ENCODE data around the gene GNAT3.

DNA sequence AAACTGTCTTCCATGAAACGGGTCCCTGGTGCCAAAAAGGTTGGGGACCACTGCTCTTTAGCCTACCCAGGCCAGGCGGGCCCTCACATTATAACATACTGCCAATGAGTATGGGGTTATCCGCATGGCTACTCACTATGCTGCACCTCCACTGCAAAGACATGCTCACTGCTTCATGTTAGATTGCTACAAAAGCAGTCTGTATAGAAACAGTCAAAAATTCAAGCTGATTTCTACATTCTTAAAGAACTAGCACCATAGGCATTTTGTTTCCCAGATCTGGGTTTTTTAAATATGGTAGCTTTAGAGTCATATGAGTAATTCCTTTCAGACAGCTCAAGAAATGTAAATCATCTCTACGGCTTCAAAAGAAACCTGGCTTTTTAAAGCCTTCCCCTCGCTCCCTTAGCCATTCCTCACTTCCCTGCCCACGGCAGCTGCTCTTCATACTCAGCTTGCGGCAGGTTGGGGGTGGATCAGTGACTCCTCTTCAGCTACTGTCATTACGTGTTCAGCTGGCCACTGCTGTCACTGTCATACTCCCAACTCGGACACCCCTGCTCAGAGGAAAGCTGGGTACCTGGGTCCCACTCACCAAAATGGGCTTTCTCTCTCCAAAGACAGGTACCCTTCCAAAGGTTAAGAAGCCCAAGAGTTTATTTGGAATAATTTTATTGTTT lies 6.7 kb downstream of the YWHAG start:
- RRBS: no CpG with 5 or more reads among the region's 9 CpGs

- RRBS: no CpG with 5 or more reads among the region's 76 CpGs
Measured at GRCh38 chr7:76548904-76549980, 6.1 kb upstream of the SPDYE16 start.

GRCh38 chr7:76590697-76591414 lies 36.2 kb downstream of the POMZP3 start:
- RRBS: no CpG with 5 or more reads among the region's 7 CpGs

GRCh38 chr7:76829238-76829743 lies 202.2 kb upstream of the POMZP3 start:
- RRBS: no CpG with 5 or more reads among the region's 3 CpGs

DNA sequence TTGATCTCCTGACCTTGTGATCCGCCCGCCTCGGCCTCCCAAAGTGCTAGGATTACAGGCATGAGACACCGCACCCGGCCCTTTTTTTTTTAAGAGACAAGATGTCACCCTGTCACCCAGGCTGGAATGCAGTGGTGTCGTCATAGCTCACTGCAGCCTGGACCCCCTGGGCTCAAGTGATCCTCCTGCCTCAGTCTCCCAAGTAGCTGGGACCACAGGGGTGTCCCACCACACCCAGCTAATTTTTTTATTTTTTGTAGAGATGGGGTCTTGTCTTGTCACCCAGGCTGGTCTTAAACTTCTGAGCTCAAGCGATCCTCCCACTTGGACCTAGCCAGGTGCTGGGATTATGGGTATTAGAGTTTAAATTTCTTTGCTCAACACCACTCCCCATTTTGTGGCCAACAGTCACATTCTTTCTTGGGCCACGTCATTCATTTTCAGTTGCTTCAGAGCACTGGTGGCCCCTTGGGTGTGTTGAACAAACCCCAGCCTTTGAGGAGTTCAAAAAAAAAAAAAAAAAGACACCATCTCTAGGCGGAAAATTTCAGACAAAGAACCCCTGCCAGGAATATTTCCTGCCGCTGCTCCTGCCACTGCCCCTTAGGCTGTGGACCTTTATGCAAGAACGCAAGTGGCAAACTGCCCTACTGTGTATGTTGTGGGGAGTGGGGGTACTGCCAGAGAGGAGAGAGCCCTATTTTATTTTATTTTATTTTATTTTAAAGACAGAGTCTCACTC lies 77.1 kb downstream of the SPDYE17 start:
- RRBS: no CpG with 5 or more reads among the region's 11 CpGs

- RRBS: no CpG with 5 or more reads among the region's 6 CpGs
Measured at GRCh38 chr7:77337967-77338665, 78.0 kb downstream of the GSAP start.

- RRBS: no CpG with 5 or more reads among the region's 3 CpGs
Measured at GRCh38 chr7:77452815-77453190, 36.7 kb upstream of the GSAP start.

GRCh38 chr7:77502250-77502693 lies 34.8 kb upstream of the PTPN12 start:
- RRBS: no CpG with 5 or more reads among the region's 9 CpGs

GRCh38 chr7:77537795-77538176 lies 691 bp downstream of the PTPN12 start:
- RRBS: under 1% methylated on average over 28 of the region's 36 CpGs

GRCh38 chr7:77740008-77740572 lies 43.8 kb downstream of the RSBN1L start:
- RRBS: no CpG with 5 or more reads among the region's 4 CpGs

- RRBS: no CpG with 5 or more reads among the region's 1 CpG
Measured at GRCh38 chr7:77766299-77766889, 31.8 kb downstream of the TMEM60 start.

DNA sequence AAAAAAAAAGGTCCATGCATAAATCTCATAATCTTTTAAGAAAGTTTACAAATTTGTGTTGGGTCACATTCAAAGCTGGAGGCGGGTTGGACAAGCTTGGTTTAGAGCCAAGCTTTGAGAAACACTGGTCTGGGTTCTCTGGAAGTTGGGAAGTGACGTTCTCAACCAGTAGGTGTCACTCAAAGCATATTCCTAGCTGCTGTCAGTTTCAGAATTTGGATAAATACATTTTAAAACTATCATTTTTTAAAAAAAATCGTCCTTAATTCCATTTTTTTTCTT lies 222.3 kb upstream of the TMEM60 start:
- RRBS: no CpG with 5 or more reads among the region's 3 CpGs

- RRBS: no CpG with 5 or more reads among the region's 1 CpG
Measured at GRCh38 chr7:78230810-78231082, 432.5 kb upstream of the TMEM60 start.

- RRBS: no CpG with 5 or more reads among the region's 4 CpGs
Measured at GRCh38 chr7:78284975-78285461, 486.8 kb upstream of the TMEM60 start.

DNA sequence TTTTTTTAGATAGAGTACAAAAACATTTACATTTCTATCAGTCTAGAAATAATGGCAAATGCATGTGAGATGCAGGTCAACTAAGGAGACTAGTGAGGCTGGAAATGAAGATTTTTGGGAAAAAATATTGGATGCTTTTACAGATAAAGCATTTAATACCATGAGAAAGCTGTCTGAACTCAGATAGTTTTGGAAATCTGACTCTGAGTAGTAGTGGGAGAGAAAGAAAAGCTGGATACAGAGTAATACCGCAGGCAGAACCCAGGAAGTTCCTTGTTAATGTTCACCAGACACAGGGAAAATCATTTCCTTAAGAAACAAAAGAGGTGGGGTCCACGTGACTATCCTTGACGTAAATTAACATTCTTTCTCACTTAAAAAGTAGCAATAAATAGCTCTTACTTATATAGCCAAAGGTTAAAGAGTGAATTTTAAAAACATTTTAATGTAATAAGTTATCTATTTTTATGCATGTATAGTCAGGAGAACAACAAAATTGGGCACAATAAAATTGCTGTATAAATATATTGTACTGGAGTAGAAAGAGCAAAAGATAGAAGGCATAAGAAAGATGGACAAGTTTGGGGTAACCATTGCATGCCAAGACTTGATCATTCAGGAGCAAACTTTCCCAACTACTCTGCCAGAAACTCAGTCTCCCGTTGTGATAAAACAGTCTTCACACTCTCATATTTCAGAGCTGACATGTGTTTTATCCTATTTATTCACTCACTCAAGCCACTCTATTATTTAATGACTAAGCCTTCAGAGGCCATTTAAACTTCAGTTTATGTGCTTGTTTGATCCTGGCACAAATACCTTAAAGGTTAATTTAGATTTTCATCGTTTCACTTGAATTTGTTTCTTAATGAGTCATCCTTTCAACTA lies 143.0 kb downstream of the GNAI1 start:
- RRBS: no CpG with 5 or more reads among the region's 5 CpGs

DNA sequence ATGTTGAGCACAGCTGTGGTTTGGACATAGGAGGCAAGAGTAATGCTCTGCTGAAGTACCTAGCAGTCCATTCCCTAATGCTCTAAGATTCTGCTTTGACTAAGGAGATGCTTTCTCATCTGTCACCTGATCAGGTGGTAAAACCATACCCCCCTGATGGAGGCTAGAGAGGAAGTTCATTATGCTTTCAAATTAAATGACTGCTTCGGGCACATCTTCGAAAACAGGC lies at the start of gene GNAT3:
GNAT3 (minus strand) TSS at position 92 of the 229 bp plus-strand sequence.
- RRBS: no CpG with 5 or more reads among the region's 2 CpGs

- RRBS: no CpG with 5 or more reads among the region's 14 CpGs
Measured at GRCh38 chr7:80735226-80735745, 96.8 kb downstream of the CD36 start.

DNA sequence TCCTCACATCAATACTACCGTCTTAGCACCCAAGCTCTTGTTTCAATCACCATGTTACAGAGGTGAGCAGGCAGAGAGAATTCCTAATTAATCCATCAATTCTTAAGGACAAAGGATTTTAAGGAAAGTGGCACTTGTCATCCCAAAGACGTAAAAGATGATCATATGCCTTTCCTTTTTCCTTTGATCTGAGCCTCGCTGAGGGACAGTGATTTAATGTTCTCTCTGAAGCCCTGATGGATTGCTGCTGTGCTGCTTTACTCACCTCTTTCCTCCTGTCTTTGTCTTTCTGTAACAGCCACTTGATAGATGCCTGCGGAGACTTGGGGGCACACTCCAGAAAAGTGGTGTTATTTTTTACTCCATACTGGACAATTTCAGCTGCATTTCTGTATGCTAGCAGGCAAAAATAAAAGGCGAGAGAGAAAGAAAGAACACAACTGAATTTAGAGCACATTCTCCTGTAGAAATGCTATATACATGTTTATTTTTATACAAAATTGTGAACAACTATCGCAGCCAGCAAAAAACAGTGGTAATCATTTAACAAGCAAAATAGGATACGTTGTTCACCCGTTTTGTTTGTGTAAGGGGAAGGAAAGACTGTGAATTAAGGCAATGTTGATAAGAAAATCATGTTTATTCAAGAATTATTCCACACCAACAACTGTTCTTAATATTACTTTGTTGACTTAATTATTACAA lies 110.3 kb downstream of the CD36 start:
- RRBS: no CpG with 5 or more reads among the region's 8 CpGs

DNA sequence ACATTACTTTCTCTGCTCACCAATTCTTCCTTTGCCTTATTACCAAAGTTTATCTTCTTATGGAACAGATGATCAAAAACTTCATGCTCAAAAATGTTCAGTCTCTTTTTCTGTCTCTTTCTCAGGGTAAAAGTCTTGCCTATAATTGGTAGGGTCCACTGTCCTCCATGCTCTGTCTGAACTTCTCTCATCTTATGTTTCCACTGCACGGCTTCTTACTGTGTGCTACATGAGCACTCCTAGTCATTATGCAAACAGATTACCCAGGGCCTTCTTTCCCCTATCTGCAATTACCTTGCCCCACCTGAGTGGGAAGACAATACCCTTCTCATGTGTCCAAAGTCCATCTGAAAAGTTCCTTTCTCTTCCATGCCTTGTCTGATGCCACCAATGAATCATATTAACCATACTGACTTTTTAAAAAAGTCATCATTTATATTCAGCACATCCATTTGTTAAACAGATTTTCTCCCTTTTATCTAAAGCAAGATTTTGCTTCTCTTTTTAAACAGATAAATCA lies 48.9 kb downstream of the SEMA3C start:
- RRBS: no CpG with 5 or more reads among the region's 1 CpG

Measured in aortic smooth muscle cell (primary cell).